ENCODE data around the genes SLC22A25, MARK2, FLRT1 and VEGFB.

DNA sequence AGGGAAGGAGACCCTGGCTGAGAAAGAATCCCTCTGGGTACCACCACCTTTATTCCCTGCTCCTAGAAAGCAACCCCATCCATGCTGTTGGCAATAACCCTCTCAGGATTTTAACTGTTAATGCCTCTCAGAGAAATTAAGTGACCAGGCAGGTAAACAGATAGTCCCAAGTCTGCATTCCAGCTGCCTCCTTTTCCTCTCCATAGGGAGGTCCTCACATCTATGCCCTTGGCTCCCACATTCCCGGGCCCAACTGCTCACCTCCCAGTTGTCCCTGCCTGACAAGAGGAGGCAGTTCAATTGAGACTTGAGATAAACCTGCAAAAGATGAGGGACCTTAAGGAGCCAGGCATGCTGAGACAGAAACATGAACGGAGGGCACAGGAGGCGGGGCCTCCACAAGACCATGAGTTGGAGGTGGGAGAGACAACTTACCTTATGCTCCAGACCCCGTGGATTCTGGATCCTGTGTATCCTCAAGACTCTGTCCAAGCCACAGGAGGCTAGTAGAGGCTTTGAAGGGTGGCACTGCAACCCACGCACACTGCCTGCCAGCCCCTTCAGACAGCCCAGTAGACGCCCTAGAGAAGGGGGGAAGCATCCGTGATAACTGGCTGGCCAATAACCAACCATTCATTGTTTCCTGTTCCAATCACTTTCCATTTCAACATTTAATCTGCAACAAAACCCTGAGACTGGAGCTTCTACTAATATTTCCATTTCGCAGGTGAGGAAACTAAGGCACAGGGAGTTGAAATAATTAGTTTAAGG, 1.7 kb upstream of the STX5 start:
- RRBS, result no CpG with 5 or more reads among the region's 8 CpGs
CAGE:
- cytosol, long polyA plus RNA, result no peak
- long polyA plus RNA, result no peak
- nucleus, long polyA plus RNA, result no peak

DNA sequence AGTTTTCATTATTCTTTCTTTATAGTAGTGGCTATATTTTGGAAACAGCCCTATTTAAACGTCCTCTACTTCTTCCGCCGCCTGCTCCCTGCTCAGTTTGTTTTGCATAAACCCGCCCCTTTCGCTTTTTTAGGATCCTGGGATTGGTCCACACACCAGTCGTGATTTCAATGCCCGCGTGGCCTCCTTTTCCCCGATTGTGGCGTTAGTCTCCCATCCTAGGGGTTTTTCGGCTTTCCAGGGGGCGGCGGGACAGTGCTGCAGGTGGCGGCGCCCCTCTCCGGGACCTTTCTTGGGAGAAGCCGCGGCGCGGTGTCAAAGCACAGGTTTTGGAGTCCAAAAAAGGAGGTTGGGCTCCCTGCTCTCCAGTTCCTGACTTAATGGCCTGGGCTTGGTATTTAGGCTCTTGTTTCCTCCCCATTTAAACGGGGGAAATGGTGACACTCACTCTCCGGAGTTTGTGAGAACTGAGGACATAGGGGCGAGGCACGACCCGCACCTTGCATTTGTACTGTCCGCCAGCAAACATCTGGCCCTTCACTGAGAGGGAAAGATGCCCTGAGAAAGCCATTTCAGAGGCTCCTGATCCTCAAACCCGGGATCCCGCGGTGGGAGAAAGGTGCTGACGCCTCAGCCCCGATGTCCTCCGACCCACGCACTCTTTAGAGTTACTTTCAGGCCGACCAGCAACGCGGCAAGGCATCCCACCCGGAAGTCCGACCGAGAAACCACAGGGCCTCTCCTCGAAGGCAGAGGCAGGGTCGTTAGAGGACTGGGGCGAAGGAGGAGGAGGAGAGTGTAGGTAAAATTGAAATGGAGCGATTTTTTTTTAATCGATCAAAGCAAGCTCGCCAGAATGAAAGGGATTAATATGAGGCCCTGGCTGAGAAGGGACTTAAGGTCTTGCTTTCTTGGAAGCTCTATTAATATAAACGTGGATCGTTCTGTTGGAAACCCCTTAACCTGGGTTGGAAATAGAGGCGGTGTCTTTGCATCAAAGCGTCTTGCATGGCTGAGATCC, 2.8 kb upstream of the WDR74 start:
- RRBS, result 8% methylated on average over 8 of the region's 49 CpGs
CAGE:
- cytosol, long polyA plus RNA, result no peak
- long polyA plus RNA, result no peak
- nucleus, long polyA plus RNA, result no peak

CAGE:
- cytosol, long polyA plus RNA, result no peak
- long polyA plus RNA, result no peak
- nucleus, long polyA plus RNA, result no peak
These were observed 2.9 kb downstream of the SLC22A25 start for GRCh38 chr11:63240525-63240934.

- RRBS, result no CpG with 5 or more reads among the region's 12 CpGs
CAGE:
- cytosol, long polyA plus RNA, result no peak
- long polyA plus RNA, result no peak
- nucleus, long polyA plus RNA, result no peak
These were observed at the start of gene SLC22A25 for GRCh38 chr11:63243432-63244269. TSS of gene SLC22A25 (minus strand) at chr11:63243599.

DNA sequence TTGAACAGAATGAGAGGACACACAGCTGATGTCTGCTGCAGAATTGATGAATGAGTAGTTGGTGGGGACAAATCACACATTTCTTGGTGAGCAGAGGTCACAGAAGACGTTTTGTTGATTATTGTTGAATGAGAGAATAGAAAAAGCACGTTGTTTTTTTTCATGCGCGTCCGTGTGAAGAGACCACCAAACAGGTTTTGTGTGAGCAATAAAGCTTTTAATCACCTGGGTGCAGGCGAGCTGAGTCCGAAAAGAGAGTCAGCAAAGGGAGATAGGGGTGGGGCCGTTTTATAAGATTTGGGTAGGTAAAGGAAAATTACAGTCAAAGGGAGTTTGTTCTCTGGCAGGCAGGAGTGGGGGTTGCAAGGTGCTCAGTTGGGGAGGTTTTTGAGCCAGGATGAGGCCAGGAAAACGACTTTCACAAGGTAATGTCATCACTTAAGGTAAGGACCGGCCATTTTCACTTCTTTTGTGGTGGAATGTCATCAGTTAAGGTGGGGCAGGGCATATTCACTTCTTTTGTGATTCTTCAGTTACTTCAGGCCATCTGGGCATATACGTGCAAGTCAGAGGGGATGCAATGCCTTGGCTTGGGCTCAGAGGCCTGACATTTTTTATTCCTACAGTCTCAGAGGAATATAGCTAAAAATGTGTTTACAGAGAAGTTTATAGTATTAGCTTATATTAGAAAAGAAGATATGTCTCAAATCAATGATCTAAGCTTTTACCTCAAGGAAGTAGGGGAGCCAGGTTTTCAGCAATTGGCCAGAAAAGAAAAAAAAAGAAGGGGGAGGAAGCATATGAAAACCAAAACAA, 7.2 kb upstream of the PLAAT4 start:
- RRBS, result no CpG with 5 or more reads among the region's 11 CpGs
CAGE:
- cytosol, long polyA plus RNA, result no peak
- long polyA plus RNA, result no peak
- nucleus, long polyA plus RNA, result start-site peak on the plus strand centred at position 376 of the sequence, 9 bp wide, 73 reads

- RRBS, result no CpG with 5 or more reads among the region's 6 CpGs
CAGE:
- cytosol, long polyA plus RNA, result no peak
- long polyA plus RNA, result no peak
- nucleus, long polyA plus RNA, result no peak
These were observed 5.4 kb upstream of the PLAAT4 start for GRCh38 chr11:63531082-63531820.

- RRBS, result no CpG with 5 or more reads among the region's 5 CpGs
CAGE:
- cytosol, long polyA plus RNA, result no peak
- long polyA plus RNA, result no peak
- nucleus, long polyA plus RNA, result no peak
These were observed 5.8 kb downstream of the PLAAT3 start for GRCh38 chr11:63608429-63608916.

- RRBS, result no CpG with 5 or more reads among the region's 17 CpGs
CAGE:
- cytosol, long polyA plus RNA, result no peak
- long polyA plus RNA, result no peak
- nucleus, long polyA plus RNA, result no peak
These were observed 1.2 kb downstream of the RTN3 start for GRCh38 chr11:63682285-63683079.

DNA sequence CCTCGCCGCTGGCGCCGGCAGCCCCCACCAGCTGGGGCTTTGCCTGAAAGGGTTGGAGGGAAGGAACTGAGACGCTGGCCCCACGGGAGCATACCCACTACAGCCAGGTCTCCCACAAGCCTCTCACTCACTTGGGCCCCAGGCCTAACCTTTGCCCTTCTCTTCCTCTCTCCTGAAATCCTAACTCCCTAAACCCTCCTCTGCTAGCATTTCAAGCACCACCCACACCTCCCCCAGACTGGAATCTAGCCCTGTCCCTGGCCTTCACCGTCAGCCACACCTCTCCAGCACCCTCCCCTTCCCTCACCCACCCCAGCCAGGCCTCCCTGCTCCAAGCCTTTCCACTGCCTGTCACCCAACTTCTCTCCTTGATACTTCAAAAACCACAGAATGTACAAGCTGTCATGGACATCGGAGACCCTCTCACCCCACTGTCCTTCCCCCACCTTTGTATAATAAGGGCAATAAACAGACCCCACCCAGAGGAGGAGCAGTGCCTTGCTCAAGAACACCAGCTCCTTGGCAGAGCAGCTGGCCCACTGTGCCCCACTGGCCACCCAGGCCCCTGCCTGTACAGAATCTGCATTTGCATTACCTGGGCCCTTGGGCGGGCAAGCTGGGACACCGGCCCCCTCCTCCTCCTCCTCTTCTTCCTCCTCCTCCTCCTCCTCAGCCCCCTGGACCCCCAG, 3.2 kb downstream of the ZFTA start:
- RRBS, result no CpG with 5 or more reads among the region's 10 CpGs
CAGE:
- cytosol, long polyA plus RNA, result no peak
- long polyA plus RNA, result no peak
- nucleus, long polyA plus RNA, result no peak

GRCh38 chr11:63778939-63779362, 10.4 kb upstream of the ZFTA start:
- RRBS, result no CpG with 5 or more reads among the region's 2 CpGs
CAGE:
- cytosol, long polyA plus RNA, result no peak
- long polyA plus RNA, result no peak
- nucleus, long polyA plus RNA, result no peak

GRCh38 chr11:63838821-63839396, at the start of gene MARK2:
TSS of gene MARK2 (plus strand) at chr11:63839110.
- RRBS, result under 1% methylated on average over 40 of the region's 72 CpGs
CAGE:
- cytosol, long polyA plus RNA, result start-site peak on the plus strand at chr11:63838864-63838958, 119 reads; start-site peak on the plus strand at chr11:63839122-63839177, 236 reads
- long polyA plus RNA, result no peak
- nucleus, long polyA plus RNA, result no peak

- RRBS, result no CpG with 5 or more reads among the region's 7 CpGs
CAGE:
- cytosol, long polyA plus RNA, result no peak
- long polyA plus RNA, result no peak
- nucleus, long polyA plus RNA, result no peak
These were observed 30.3 kb downstream of the MARK2 start for GRCh38 chr11:63869024-63869721.

DNA sequence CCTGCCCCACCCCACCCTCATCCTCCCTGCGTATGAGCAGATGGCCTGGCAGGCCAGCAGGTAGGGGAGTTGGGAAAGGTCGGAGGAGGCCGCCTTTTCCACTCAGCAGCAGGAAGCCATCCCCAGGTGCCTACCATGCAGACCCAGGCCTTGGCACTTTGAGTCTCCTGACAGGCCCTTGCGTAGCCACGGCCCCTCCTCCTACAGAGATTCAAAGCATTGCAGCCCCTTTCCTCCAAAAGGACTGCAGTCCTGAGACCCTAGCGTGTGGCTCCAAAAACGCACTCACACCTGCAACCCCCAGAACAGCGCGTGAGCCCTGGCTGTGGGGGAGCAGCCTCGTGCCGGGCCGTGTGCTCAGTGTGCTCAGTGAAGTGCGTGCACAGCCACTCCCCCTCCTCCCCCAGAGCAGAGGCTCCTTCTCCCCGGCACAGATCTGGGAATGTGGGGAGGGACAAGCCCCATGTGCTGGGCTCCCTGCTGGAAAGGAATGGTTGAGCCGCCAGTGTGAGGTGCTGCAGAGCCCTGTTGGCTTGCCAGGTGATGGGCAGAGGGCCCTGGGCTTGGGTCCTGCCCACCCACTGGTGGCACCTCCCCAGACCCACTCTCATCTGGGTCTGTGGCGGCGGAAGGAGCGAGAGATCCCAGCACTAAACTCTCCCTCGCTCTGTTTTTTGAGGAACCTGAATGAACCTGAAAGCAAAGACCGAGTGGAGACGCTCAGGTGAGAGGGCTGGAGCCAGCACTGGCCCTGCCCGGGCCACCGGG, 9.2 kb downstream of the RCOR2 start:
- RRBS, result 54% methylated on average over 4 of the region's 23 CpGs
CAGE:
- cytosol, long polyA plus RNA, result no peak
- long polyA plus RNA, result no peak
- nucleus, long polyA plus RNA, result no peak

DNA sequence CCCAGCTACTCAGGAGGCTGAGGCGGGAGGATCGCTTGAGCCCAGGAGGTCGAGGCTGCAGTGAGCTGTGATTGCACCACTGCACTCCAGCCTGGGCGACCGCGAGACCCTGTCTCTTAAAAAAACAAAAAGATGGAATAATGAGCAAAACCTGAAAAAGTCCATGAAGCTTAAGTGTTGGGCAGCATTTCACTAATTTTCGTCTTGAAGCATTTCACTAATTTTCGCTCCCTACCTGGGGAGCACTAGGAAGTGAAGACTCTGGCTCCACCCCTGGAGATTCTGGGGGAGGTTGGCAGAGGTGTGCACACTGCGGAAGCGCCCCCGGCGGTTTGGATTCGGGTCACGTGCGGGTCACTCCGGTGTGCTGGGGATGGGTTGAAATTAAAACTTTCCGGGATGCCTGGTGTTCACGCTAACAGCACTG, 914 bp upstream of the NAA40 start:
- RRBS, result no CpG with 5 or more reads among the region's 18 CpGs
CAGE:
- cytosol, long polyA plus RNA, result no peak
- long polyA plus RNA, result no peak
- nucleus, long polyA plus RNA, result no peak

DNA sequence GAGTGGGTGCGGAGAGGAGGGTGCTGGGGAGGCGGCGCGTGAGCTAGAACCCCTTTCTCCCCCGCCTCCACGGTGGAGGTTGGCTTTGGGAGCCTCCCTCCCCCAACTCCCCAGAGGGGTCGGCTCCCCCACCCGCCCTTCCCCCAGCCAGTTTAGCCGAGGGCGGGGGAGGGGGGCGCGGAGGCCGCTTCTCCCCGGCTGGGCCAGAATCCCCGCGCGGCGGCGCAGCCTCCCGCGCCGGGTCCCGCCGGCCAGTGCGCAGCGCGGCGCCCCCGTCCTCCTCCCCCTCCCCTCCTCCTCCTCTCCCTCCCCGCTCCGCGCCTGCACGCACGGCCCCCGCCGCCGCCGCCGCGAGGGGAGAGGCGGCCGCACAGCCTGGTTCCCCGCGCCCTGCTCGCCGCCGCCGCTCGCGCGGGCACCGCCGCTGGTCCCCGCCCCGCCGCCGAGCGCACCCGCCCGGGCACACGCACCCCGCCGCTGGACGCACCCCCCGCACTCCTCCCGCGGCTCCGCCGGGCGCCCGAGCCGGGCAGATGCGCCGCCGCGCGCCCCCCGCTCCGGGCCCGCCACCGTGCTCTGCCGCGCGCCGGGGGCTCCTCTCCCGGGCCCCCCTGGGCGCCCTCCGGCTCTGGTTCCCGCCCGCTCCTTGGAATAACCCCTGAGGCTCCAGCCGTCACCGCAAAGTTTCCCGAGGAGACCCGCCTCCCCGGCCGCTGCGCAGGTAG, at the start of gene FLRT1:
TSS of gene FLRT1 (plus strand) at position 493 of the 725 bp plus-strand sequence.
- RRBS, result 2% methylated on average over 26 of the region's 97 CpGs
CAGE:
- cytosol, long polyA plus RNA, result no peak
- long polyA plus RNA, result no peak
- nucleus, long polyA plus RNA, result no peak

- RRBS, result no CpG with 5 or more reads among the region's 6 CpGs
CAGE:
- cytosol, long polyA plus RNA, result no peak
- long polyA plus RNA, result no peak
- nucleus, long polyA plus RNA, result no peak
These were observed 62.7 kb downstream of the FLRT1 start for GRCh38 chr11:64098396-64098826.

DNA sequence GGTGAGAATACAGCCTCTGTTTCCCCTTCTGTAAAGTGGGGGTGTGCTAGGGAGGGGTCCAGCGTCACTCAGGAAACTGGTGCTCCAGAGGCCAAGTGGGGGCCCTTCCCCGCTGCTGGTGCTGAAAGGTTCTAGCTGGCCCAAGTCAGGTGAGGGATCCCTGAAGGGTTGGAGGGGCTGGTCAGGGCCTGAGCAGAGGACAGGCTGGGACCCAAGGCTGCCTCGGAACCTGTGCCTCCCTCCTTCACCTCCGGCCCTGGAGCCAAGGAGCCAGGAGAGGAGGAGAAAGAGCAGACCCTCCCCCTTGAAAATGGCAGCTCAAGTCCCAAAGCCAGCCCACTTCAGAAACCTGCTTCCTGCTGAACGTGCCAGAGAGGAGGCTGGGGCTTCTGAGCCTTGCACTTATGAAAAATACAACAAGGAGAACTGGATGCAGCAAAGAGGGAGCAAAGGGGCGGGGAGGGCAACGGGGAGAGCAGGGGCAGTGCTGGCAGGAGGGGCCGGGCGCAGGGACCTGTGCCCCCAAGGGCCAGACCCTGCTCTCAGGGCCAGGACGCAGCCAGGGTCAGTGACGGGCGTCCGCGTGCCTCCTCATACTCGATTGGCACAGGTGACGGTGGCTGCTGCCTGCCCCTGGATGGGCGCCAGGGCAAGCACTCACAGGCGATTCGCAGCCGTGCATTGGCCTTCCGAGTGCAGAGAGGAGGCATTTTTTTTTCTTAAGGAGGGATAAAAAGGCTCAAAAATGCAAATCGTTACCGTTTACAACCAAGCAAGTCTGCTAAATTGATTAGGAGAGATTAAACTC, 43.1 kb downstream of the MACROD1 start:
- RRBS, result no CpG with 5 or more reads among the region's 23 CpGs
CAGE:
- cytosol, long polyA plus RNA, result no peak
- long polyA plus RNA, result no peak
- nucleus, long polyA plus RNA, result no peak

- RRBS, result no CpG with 5 or more reads among the region's 21 CpGs
CAGE:
- cytosol, long polyA plus RNA, result no peak
- long polyA plus RNA, result no peak
- nucleus, long polyA plus RNA, result no peak
These were observed 14.8 kb downstream of the MACROD1 start for GRCh38 chr11:64151002-64151535.

DNA sequence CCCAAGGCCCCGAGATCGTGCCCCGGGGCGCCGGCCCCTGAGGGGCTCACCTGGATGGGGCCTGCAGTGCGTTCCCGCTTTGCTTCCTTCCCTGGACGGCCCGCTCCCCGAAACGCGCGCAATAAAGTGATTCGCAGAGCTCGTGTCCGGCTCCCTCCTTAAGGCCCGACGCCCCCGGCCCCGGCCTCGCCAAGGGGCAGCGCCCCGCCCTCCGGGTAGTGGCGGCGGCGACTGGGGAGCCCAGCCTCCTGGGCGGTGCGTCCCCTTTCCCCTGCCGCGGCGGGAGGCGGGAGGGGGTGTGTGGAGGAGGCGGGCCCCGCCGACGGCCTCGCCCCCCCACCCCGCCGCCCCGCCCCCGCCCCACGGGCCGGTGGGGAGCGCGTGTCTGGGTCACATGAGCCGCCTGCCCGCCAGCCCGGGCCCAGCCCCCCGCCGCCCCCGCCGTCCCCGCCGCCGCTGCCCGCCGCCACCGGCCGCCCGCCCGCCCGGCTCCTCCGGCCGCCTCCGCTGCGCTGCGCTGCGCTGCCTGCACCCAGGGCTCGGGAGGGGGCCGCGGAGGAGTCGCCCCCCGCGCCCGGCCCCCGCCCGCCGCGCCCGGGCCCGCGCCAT, at the start of gene VEGFB:
TSS of gene VEGFB (plus strand) at position 441 of the 609 bp plus-strand sequence.
- RRBS, result under 1% methylated on average over 31 of the region's 83 CpGs
CAGE:
- cytosol, long polyA plus RNA, result no peak
- long polyA plus RNA, result no peak
- nucleus, long polyA plus RNA, result start-site peak on the plus strand centred at position 437 of the sequence, 129 bp wide, 63 reads

GRCh38 chr11:64234753-64235760, 673 bp downstream of the VEGFB start:
- RRBS, result 1% methylated on average over 14 of the region's 64 CpGs
CAGE:
- cytosol, long polyA plus RNA, result no peak
- long polyA plus RNA, result no peak
- nucleus, long polyA plus RNA, result no peak